Measurements from ENCODE around the gene GPSM1.

DNA sequence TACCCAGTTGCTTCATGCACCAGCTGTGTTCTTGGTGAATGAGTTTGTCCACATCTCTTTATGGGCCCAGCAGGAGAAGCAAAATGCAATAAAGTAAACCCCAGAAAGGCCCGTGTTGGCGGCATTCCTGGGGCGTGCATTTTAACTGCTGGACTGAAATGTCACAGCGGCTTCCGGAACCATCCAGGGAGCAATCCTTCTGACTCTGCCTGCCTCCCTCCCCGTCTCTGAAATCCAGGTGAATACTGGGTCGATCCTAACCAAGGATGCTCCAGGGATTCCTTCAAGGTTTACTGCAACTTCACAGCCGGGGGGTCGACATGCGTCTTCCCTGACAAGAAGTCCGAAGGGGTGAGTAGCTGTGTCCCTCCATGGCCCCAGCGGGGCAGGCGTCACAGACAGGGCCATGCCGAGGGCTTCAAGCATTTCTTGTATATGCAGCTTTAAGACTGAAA, 55.0 kb upstream of the FCN2 start:
- PRO-cap, 5 experiments: no peak in any of the 5 experiments
- RAMPAGE, long total RNA, 2 experiments: no peak in any of the 2 experiments
- RRBS: no CpG with 5 or more reads among the region's 14 CpGs

- PRO-cap, 5 experiments: no peak in any of the 5 experiments
- RAMPAGE, long total RNA, 2 experiments: no peak in any of the 2 experiments
- RRBS: no CpG with 5 or more reads among the region's 17 CpGs
Measured at GRCh38 chr9:134944417-134944991, 26.8 kb upstream of the FCN1 start.

- PRO-cap, 5 experiments: peak in 3 of 5 experiments; most common plus-strand start chr9:135075438 (in 2)
- RAMPAGE, long total RNA, 2 experiments: no peak in any of the 2 experiments
- RRBS: 7% methylated on average over 37 of the region's 90 CpGs
Measured at GRCh38 chr9:135075090-135075937, 12.2 kb upstream of the OLFM1 start.

- PRO-cap, 5 experiments: no peak in any of the 5 experiments
- RAMPAGE, long total RNA, 2 experiments: no peak in any of the 2 experiments
- RRBS: no CpG with 5 or more reads among the region's 6 CpGs
Measured at GRCh38 chr9:135280717-135280918, 193.2 kb downstream of the OLFM1 start.

DNA sequence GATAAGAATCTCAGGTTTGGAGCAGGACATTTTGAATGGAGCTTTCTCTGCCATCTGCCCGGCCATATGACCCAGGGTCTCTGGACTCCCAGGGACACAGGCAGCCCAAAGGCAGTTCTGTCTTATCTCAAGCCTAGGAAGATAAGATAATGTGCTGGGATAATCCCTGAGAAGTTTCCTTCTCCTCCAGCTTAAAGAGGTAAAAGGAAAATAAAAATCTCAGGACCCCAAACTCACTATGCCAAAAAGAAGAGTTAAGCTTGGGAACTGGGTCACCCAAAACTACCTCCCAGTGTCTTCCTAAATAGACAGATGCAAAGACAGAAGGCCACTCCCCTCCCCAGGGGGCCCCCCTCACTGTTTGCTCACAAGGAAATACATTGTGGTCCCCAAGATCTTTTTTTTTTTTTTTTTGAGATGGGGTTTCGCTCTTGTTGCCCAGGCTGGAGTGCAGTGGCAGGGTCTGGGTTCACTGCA, 10.2 kb upstream of the PPP1R26 start:
- PRO-cap, 5 experiments: no peak in any of the 5 experiments
- RAMPAGE, long total RNA, 2 experiments: no peak in any of the 2 experiments
- RRBS: no CpG with 5 or more reads among the region's 2 CpGs

DNA sequence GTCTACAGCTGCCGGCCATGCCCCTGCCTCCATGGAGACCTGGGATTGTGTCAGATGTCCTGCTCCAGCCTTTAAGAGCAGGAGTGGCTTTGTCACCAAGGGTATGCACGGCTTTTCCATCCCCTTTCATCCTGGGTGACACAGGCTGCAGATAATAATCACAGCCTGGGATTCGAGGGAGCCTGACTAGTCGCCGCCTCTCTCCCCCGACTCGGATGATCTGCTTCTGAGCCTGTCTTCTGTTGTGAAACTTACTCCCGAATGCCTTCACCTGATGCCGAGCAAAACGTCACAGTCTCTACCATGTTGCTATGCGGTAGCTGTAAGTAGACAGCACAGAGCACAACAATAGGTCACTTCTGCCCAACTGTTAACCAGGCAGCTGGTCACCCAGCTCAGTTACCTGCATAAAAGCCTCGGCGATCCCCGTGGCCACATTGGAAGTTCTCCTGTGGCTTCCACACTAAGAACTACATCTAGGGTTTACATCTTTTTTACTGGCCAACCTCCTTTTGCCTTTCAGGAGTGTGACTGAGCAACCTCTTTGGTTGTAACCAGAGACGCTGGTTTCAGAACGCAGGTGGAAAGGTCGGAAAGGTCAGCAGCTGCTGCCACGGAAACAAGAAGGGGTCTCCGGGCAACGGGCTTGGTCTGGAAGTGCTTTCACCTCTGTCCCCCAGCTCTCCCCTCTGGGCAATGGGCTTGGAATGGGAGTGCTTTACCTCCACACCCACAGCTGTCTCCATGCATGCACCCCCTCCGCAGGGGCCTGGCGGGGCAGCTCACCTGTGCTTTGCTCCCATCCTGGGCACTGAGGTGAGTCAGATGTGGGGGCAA, 7.7 kb upstream of the PPP1R26 start:
- PRO-cap, 5 experiments: no peak in any of the 5 experiments
- RAMPAGE, long total RNA, 2 experiments: no peak in any of the 2 experiments
- RRBS: no CpG with 5 or more reads among the region's 22 CpGs

GRCh38 chr9:135500222-135500426, 358 bp upstream of the MRPS2 start:
- PRO-cap, 5 experiments: no peak in any of the 5 experiments
- RAMPAGE, long total RNA, 2 experiments: no peak in any of the 2 experiments
- RRBS: no CpG with 5 or more reads among the region's 10 CpGs

DNA sequence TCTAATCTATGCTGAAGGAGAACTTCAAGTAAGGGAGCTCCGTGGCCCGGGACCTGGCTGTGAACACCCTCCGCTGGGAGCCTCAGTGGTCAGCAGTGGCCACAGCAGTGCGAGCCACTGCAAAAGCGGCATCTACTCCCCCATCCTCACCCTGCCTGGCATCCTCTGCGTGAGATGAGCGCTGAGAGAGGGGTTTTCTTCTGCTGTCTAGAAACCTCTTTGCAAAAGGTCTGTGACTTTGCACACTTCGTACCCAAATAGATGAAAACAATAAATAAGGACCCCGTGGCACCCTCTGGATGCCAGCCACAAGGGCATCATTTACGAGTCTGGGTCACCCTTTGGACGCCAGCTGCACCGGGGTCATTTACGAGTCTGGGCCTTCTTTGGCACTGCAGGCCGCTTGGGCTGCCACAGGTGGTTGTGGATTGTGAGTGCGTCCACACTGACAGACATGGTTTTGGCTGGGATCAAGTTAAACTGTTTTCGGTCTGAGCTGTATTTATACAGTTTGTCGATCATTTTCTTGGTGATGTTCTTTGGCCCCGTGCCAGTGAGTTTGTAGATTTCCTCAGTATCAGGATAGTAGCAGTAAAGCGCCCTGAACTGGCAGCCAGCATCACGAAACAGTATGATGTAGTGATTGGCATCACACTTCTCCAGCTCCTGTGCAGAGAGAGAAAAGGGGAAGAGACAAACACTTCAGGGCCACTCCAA, 96.2 kb downstream of the CAMSAP1 start:
- PRO-cap, 5 experiments: no peak in any of the 5 experiments
- RAMPAGE, long total RNA, 2 experiments: no peak in any of the 2 experiments
- RRBS: no CpG with 5 or more reads among the region's 20 CpGs

DNA sequence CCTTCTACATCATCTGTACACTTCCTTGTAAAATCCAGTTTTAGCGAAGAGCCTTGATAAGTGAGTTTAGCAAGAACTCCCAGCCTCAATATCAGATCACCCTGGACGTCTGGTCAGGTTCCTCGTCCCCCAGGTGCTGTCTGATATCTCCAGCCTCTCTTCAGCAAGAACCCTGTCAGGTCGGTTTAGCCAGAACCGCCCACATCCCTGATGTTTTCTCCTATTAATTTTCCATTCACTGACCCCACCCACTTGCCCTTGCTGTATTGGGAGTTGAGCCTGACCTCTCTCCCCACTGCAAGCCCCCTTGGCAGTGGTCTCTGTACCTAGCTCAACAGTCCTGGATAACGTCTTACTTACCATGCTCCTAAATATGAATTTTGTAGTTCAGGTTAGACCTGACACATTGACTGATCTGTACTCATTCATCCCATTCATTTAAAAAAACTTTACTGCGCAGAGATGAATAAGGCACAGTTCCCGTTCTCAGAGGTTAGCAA, 933 bp upstream of the UBAC1 start:
- PRO-cap, 5 experiments: no peak in any of the 5 experiments
- RAMPAGE, long total RNA, 2 experiments: no peak in any of the 2 experiments
- RRBS: no CpG with 5 or more reads among the region's 8 CpGs

- PRO-cap, 5 experiments: peak in 5 of 5 experiments; most common plus-strand start chr9:136008198 (in 5); most common minus-strand start chr9:136008048 (in 4)
- RAMPAGE, long total RNA, 2 experiments: no peak in any of the 2 experiments
- RRBS: no CpG with 5 or more reads among the region's 48 CpGs
Measured at GRCh38 chr9:136007369-136008413, 46.5 kb upstream of the UBAC1 start.

GRCh38 chr9:136024572-136025290, 63.6 kb upstream of the UBAC1 start:
- PRO-cap, 5 experiments: no peak in any of the 5 experiments
- RAMPAGE, long total RNA, 2 experiments: no peak in any of the 2 experiments
- RRBS: no CpG with 5 or more reads among the region's 15 CpGs

DNA sequence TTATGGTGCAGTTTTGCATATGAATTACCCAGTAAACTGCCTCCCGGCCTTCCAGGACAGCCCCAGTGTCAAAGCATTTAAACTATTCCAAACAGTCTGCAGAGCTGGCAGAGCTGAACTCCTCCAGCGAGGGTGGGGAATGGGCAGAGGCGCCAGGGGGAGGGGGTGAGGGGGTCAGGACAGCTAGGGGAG, 42.9 kb downstream of the NACC2 start:
- PRO-cap, 5 experiments: no peak in any of the 5 experiments
- RAMPAGE, long total RNA, 2 experiments: no peak in any of the 2 experiments
- RRBS: no CpG with 5 or more reads among the region's 3 CpGs

DNA sequence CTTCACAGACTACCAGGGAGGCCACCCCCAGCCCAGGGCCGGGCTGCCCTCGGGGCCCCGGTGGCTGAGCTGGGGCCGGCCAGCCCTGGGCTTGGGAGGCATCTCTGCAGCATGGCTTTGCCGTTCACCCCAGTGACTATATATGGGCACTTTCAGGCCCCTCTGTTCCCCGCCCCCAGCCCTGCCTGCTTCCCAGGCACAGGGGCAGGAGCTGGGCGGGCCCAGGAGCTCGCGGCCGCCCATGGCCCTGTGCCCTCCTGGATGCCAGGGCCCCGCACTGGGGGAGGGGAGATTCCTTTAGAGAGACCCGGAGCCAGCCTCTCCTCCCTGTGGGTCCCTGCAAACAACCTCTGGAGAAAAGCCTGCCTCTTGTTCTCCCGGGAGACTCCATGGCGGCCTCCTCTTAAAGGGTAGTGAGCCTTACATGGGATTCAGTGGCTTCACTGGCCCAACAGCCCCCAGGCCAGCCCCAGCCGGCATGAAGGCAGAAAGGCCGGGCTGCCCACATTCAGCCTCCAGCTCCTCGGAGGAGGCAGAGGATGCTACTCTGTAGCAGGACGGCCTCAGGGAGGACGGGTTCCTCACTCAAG, 4.2 kb downstream of the NACC2 start:
- PRO-cap, 5 experiments: no peak in any of the 5 experiments
- RAMPAGE, long total RNA, 2 experiments: no peak in any of the 2 experiments
- RRBS: 75% methylated on average over 2 of the region's 19 CpGs

GRCh38 chr9:136114446-136115301, 4.0 kb downstream of the TMEM250 start:
- PRO-cap, 5 experiments: no peak in any of the 5 experiments
- RAMPAGE, long total RNA, 2 experiments: no peak in any of the 2 experiments
- RRBS: no CpG with 5 or more reads among the region's 24 CpGs

DNA sequence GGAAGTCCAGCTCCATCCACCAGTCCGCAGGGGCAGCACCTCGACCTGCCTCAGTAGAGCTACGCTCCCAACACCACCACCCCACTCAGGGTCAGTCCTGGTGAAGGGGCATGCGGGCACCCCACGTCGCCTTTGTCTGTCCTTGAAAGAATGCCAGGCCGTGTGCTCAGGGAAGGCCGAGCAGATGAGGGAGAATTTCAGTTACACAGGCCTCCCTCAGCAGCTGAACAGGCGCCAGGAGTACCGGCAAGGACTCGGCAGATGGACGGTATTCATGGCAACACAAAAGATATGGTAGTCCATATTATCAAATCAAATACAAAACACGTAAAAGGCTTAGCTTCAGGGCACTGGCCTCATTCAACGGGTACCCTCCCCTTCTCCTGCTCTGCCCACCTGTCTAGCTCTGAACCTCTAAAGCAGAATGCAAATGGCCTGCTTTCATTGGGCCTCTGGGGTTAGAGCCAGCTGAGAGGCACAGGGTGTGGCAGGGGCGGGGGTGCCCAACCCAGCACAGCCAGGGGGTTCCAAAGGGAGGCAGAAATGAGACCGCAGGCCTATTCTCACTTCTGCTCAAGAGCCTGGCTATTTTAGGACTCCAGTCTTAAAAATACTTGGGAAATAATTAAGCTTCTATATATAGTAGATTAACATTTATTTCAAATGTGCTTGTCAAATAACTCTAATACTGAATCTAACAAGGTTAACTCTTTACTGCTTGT, 5.8 kb downstream of the QSOX2 start:
- PRO-cap, 5 experiments: no peak in any of the 5 experiments
- RAMPAGE, long total RNA, 2 experiments: no peak in any of the 2 experiments
- RRBS: no CpG with 5 or more reads among the region's 16 CpGs

- PRO-cap, 5 experiments: peak in 5 of 5 experiments; most common plus-strand start chr9:136327563 (in 2)
- RAMPAGE, long total RNA, 2 experiments: no peak in any of the 2 experiments
- RRBS: 4% methylated on average over 59 of the region's 107 CpGs
Measured at GRCh38 chr9:136326748-136328024, at the start of gene GPSM1. Gene GPSM1, plus strand, starts transcription at chr9:136327539.

DNA sequence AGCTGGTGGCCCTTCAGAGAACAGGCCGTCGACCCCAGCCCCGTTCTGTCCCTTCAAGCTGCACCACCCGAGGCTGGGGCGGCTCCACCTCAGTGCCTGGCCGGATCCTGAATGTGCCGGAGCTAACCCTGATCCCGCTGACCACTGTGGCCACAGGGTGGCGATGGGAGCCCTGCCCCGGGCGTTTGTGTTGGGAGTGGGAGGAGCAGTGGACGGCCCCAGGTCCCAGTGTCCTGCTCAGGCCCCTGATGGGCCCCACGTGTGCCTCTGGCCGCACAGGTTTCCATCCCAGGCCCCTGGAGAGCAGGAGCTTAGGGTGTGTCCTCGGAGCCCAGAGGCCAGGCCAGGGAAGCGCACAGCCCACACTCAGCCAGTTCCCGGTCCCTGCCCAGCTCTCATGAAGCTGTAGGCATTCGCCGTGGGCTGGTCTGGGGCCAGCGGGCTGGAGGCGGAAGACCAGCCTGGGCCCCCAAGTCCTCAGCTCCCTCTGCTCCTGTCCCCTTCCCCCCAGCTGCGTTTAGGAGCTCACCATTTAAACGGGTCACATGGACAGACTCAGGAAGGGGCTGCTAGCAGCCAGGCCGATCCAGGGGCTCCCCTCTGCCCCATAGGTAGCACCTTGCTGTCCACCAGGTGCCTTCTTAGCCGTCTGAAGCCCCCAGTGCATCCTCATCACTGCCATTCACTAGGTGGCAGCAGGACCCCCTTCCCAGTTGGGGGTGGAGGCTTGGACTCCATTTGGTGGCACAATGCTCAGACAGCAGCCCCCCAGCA, 17.5 kb downstream of the DNLZ start:
- PRO-cap, 5 experiments: peak in 1 of 5 experiments; most common minus-strand start position 113 of the sequence (in 1)
- RAMPAGE, long total RNA, 2 experiments: no peak in any of the 2 experiments
- RRBS: 27% methylated on average over 4 of the region's 25 CpGs

DNA sequence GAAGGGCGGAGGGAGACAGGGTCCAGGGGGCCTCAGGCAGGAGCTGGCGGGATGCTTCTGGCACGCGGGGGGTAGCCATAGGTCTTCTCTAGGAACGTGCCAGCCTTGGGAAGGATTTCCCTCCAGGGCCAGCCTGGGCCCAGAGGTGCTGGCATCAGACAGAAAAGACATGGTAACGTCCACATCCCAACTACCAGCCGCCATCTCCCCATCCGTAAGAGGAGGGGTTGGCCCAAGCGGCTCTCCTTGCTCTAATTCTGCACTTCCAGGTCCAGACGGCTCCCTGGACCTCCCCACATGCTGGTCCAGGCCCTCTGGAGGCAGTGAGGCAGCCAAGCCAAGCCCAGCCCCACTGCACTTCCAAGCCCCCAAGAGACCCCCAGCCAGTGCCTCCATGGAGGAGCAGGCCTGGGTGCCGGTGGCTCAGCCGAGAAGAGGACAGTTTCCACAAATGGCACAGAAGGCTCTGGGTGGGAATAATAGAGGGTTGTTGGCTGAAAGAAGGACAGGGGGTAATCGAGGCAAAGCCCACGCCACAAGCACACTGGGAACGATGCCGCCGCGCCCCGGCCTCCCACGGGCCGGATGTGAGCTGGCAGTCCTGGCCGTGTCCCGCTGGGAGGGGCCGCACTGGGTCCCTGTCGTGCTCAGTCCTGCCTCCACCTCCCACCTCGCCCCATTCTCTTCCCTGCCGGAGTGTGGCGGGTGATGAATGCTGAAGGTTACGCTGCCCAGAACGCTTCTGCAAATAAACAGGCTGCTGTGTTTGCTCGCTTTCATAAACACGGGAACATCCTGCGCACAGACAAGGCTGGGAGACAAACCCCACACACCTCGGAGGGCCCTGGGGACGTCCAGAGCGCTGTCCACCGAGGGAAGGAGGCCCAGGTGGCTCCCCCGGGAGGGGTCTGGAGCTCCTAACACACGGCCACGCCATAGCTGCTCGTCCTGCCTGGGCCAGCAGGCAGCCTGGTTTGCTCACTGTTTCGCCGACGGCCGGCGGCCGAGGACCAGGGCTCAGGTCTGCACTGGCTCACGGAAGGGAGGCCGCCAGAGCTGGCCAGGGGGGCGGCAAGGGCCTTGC, 2.6 kb downstream of the DNLZ start:
- PRO-cap, 5 experiments: no peak in any of the 5 experiments
- RAMPAGE, long total RNA, 2 experiments: no peak in any of the 2 experiments
- RRBS: 61% methylated on average over 6 of the region's 50 CpGs

DNA sequence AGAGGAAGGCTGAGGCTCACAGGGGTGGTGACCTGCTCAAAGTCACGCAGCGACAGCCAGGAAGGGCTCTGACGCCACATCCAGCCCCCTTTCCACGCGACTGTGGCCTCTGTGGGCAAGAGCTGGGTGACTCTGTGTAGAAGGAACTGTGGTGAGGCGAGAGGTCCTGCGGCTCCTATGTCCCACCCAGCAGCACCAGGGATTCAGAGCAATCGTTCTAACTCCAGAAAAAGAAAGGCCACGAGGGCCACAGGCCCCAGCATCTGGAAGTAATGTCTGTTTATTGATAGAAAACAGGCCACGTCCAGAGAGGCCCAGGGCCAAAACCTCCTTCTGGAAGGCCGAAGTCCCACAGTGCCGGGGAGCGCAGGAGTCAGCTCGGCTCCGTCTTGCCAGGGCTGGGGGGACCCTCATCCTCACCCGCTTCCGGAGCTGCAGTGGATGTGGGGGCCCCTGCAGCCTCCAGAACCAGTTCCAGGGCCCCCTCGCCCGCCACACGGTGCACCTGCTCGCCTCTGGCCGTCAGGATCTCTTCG, 1.8 kb downstream of the DNLZ start:
- PRO-cap, 5 experiments: no peak in any of the 5 experiments
- RAMPAGE, long total RNA, 2 experiments: no peak in any of the 2 experiments
- RRBS: 91% methylated on average over 6 of the region's 23 CpGs

GRCh38 chr9:136362175-136362836, 1.2 kb downstream of the DNLZ start:
- PRO-cap, 5 experiments: no peak in any of the 5 experiments
- RAMPAGE, long total RNA, 2 experiments: no peak in any of the 2 experiments
- RRBS: 88% methylated on average over 6 of the region's 14 CpGs

Data from liver (tissue), 9 donors.